Left cardiac atrium (tissue), 1 donor: ENCODE results near the gene EAPP.

DNA sequence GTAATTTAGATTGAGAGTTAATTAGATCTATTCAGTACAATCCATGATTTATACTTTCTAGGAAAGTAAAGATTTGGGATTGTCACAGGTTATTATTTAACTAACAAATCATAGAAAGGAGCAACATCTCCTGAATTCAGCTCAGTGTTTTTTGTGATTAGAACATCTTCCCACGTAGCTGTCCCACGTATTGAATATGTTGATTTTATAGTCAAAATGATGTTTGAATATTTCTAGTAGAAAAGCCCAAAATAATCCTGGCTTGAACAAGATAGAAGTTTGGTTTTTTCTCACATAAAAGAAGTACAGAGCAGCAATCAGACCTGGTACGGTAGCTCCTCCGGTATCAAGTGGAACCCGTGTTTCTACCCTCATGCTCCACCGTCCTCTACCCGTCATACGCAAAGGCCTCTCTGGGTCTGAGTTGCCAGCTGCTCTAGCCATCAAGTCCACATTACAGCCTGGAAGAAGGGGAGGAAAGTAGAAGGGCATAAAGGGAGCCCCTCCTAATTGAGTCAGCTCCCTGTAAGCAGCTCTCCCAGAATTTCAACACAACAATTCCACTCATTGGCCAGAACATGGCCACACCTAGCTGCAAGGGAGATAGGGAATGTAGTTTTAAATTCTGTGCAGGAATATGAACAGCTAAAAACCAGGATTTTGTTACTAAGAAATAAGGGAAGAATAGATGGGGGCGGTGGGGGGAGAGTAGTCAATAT is 103.6 kb downstream of the AKAP6 start:
- PRO-cap, result no peak

DNA sequence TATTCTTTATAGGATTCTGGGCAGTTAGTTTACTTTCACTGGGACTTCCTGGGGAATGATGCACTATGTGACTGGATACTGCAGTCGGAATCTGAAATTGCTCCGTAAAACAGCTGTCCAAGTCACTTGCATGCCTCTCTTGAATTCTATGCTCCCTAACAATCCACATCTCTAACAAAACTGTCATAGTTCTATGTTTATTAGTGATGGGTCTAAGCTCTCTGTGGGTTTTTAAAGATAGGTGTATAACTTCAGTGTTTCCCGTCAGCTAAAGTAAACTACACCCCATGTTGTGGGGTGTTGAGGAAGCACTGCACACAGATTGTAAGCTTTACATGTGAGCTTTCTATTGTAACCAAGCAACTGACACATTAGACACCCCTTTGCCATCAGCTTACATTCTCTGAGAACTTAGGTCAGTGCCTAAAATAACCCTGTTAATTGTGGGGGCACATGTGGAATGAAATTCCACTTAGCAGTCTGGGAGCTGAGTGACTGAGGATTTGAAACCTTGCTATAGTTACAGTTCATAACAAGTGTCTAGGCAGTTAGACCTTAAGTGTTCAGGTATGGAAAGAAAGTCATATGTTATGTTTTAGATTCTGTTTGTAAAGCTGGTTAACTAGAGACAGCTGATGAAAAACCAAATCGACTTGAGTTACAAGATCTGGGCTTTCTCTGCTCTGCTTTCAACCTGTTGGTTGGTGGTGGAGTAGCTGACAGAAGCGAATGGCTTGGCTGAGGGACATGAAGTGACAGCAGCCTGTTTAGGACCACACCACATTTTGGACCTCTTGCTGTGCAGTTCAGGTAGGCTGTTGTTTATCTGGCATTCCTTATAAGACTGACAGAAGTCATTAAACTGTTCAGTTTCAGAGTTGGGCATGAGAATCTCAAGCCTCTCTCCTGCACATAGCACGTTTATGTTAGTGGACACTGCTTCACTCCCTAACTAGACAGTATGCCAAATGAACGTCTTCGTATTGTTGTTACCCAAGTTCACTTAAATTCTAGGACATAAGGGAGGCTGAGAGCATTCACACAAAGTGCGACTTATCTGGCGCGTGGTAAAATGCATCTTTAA is 165.8 kb downstream of the AKAP6 start:
- PRO-cap, result no peak

GRCh38 chr14:32572159-32572683 is 243.1 kb downstream of the AKAP6 start:
- PRO-cap, result no peak

- PRO-cap, result no peak
Observed at GRCh38 chr14:34023750-34024285, 72.9 kb upstream of the EGLN3 start.

DNA sequence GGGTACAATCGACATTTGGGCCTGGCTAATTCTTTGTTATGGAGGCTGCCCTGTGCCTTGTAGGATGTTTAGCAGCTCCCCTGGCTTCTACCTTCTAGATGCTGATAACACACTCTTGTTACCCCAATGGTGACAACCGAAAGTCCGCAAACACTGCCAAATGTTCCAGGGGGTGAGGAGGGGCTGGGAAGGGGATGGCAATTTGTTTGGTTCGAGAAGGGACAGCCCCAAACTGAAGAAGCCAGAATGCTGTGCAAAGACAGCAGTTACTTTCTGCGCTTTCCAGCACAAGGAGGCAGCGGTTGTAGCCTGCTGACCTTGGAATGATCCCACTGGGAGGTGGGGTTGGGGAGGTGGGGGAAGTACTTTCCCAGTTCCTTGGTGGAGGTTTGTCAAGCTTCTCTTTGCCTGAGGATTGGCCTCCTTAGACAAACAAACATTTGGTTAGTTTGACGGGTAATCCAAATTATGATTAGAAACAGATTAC is 78.9 kb upstream of the EGLN3 start:
- PRO-cap, result no peak

- PRO-cap, result no peak
Observed at GRCh38 chr14:34051983-34052443, 101.1 kb upstream of the EGLN3 start.

DNA sequence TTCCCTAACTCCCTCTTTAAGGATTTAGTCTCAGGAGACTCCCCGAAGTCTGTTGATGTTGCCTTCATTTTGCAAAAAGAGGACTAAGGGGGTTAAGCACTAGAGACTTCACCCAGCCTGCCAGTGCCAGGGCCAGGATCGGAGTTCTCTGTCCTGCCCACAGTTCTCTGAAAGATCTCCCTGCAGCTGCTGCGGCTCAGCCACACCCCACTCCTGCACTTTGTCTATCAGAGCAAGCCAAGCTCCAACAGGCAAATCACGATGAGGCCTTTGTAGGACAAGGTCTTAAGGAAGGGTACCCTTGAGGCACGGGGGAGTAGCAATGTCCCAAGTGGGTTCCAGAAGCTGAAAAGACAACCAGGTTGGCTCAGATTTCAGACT is 148.8 kb upstream of the EGLN3 start:
- PRO-cap, result no peak

- PRO-cap, result no peak
Observed at GRCh38 chr14:34129890-34130758, 179.2 kb upstream of the EGLN3 start.

- PRO-cap, result no peak
Observed at GRCh38 chr14:34235622-34236257, 226.3 kb downstream of the SPTSSA start.

DNA sequence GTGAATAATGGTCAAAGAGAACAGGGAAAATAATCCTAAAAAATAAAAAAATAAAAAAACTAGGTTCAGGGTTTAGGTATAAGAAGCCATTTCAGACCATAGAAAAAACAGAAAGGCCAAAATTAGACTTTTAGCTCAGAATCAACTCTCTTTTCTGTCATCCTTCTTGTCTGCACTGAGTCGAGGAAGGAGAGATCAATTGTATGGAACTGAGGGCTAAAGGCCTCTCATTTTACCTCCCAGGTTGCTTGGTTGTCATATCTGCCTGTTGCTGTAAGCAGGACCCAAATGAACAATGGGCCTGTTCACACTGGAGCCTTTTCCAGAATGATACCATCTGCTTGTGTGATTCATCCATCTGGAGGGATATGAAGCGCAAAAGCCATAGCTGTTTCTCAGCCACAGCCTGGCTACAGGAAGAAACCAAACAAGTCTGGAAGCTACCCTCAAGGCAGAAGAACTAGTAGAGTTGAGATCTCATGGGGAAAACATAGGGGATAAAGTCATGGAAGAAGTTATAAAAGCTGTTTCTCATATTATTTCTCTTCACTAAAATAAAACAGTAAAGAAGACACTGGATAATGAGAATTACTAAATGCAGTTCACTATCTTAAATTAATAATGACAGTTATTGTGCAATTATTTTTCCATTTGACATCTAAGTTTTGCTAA is 106.5 kb downstream of the SPTSSA start:
- PRO-cap, result no peak

DNA sequence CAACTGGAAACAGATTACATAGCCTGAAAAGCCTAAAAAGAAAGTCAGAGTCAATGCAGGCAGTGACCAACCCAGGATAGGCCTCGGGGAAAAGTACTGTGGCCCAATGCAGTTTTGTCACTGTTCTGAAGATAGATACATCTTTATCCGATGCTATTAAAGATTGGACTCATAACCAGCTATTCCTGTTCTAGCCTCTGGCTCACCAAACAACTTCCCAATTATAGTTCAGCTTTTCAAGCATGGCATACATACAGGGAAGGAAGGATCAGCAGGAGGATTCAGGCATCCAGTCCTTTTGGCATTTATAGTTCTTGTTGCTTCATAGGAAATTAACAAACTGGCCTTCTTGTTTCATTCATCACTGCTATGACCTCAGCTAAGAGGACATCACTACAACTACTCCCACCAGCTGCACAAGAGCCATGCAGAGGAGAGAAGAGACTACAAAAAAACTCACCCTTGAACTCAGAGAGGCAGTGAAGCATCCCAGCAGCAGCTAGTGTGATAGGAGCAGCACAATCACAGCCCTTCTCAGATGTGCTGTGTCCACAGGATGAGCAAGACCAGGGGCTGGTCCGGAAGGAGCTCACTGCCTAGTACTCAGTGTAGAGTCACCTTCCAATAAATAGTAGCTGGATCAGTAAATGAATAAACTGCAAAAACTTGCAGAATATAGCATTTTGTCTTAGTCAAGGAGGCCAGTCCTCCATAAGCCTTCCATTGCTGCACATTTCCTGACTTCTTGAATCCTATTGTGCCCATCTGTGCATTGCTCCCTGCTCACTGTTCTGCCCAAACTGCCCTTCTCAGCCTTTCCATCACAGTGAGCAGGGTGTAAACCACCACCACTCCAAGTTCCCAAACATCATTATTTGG is 100.4 kb downstream of the SPTSSA start:
- PRO-cap, result no peak

- PRO-cap, result bidirectional peak, plus-strand start at chr14:34539875, minus-strand start at chr14:34539721
Observed at GRCh38 chr14:34538991-34540188, at the start of gene EAPP. TSS of gene EAPP (minus strand) at chr14:34539701.

GRCh38 chr14:34546166-34546590 is 6.7 kb upstream of the EAPP start:
- PRO-cap, result no peak

DNA sequence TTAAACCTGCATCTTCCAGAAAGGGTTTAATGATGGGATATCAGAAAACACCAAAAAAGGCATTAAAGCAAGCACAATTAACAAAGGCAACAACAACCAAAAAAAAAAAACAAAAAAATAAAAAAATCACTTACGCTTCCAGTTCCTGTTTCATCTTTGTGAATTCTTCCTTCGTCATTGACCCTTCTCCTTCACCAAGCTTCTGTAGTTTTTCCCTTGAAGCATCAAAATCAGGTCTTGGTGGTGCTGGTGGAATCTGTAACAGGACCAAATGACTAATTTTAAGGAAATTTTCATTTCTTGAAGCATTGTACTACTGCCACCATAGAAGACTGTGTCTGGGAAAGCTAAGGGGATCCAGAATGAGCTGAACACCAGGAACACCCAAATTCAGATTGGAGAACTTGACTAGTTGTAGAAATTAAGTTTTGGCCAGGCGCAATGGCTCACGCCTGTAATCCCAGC is 24.5 kb downstream of the SNX6 start:
- PRO-cap, result no peak

- PRO-cap, result no peak
Observed at GRCh38 chr14:34630334-34630749, 394 bp upstream of the SNX6 start.

DNA sequence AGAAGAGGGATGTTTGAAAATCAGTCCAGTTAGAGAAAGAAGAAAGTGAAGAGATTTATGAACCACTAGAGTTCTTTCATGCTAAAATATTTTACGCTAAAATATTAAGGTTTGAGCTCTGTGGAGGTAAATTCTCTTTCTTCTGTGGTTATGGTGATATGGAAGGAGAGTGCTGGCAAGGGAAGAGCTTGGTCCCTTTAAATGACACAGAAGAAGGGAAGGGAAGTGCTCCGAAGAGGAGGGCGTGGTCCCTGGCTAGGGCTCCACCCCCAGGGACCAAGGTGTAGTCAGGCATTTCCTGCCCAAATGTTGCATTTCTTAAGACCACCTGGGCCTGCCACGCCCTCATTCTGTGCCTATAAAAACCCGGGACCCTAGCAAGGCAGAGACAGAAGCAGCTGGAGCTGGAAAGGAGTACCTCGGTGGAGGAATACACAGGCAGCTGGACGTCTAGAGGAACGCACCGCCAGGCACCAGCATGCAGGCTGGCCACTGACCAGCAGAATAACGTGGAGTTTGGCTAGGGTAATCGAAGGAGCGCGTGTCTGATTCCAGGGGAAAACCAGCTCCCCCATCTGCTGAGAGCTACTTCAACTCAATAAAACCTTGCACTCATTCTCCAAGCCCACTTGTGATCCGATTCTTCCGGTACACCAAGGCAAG is 21.2 kb downstream of the CFL2 start:
- PRO-cap, result no peak

- PRO-cap, result no peak
Observed at GRCh38 chr14:34782871-34783478, 68.6 kb upstream of the CFL2 start.

DNA sequence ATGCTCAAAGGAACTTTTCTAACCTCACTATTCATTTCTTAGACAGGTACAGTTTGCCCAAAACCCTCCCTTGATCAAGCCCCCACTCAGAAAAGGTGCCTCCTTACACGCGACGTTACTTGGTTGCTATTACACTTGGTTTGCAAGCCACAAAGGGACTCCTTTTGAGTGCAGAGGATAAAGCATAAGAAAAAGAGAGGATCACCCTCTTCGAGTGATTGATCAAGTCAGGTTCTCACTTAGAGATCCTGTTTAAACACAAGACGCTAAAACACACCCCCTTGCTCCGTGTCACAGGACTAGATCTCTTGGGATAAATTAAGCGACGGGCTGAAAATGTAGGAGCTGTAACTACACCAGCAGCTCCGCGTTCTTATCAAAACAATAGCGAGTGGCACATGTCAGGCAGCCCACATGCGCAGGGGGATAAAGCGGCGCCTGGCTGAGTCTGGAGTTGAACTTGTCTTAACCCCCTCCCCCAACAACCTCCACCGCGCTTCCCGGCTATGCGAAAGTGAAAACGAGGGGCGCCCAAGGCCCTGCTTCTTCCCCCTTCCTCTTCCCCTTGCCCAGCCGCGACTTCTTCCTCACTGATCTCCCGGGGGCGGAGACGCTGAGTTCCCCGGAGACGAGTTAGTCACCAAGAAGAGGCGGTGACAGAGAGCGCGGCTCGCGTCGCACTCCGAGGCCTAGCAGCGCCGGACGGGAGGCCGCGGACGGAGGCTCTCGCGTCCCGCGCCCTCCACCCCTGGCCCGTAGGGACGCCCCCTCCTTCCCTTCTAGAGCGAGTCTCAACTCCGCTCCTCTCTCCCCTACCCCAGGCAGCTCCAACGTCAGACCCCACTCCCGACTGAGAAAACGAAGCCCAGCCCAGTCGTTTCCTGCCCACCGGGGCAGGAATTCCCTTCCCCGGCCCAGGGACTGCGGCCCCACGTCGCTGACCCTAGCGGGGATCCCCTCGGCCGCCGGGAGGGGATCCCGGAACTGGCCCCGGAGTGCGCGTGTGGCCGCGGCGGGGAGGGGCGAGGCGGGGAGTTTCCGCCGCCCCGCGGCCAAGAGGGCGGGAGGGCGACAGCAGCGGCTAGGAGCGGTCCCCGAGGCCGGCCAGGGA is 1.7 kb downstream of the BAZ1A start:
- PRO-cap, result bidirectional peak, plus-strand start at position 685 of the sequence, minus-strand start at position 592 of the sequence; bidirectional peak, plus-strand start at position 1,057 of the sequence, minus-strand start at position 986 of the sequence

DNA sequence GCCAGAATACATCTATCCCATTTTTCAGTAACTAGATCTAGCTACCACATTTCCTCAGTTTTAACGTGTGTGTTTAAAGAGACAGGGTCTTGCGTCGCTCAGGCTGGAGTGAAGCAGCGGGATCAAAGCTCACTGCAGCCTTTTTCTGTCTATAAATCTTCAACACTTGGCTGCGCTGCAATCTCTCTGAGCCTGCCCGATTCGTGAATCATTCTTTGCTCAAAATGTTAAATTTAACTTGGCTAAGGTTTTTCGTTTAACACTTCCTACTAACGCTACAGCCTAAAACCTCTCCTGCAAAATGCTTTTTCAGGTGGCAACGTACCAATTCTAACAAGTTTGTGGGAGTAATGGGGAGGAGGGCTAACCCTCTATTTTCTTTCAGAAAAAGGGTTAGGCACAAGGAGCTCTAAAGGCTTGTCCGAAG is 1.5 kb upstream of the SRP54 start:
- PRO-cap, result no peak

DNA sequence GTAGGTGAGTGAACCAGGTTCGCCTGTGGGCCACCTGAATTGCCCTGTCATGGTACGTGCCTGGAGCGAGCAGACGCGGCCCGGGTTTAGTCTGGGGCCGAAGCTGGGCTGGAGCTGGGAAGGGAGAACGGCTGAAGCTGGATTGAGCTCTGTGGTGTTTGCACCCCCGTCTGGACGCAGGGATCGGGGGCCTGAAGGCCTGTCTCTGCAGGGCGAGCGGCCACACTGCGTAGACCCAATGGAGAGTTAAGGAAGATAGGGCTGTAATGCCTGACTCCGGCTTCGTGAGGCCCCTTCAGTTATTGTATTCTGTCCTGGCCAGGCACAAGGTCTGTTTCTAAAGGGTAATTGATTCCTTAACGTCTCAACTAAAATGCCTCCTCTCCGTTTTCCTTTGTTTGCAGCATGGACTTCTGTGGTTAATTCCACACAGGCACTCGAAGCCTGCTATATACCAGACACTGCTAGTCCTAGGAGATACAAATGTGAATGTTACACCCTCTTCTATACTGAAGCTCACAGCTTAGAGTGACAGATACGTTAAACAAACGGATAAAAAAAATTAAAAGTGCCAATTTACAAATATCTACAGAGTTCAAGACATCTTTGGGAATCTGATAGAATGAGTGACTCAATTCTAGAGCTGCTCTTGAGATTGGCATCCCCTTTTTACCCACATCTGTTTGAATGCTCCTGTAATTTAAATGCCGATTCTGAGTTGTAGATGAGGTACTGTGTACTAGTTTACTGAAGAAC is 545 bp downstream of the PSMA6 start:
- PRO-cap, result no peak